Endothelial cell of umbilical vein (primary cell): ENCODE measurements around the gene IFNA6.

DNA sequence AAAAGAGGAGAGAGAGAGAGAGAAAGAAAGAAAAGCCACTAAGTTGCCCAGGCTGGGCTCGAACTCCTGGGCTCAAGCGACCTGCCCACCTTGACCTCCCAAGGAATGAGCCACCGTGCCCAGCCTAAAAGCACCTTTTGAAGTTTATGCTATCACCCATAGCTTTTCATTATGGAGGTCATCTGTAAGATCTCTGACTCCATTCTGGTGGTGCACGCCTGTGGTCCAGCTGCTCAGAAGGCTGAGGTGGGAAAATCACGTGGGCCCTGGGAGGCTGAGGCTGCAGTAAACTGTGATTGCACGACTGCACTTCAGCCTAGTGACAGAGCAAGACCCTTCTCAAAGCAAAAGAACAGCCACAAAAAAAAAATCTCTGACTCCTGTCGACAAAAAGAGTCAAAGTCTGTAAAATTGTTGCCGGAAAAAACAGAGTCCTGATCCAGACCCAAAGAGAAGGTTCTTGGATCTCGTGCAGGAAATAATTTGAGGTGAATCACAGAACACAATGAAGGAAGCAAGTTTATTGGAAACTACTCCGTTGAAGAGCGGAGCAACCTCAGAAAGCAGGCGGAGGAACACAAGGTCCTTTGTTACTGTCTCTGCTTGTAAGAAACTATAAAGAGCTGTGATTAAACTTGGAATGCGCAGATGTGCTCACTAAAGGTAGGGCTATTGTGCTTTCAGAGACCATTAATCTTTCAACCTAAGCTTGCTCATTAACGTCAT, 1.9 kb upstream of the HAUS6 start:
- PRO-cap, result no peak
CAGE:
- cytosol, long polyA minus RNA, result no peak
- cytosol, long polyA plus RNA, result no peak
- long polyA plus RNA, result no peak
- nucleus, long polyA minus RNA, result no peak
- nucleus, long polyA plus RNA, result no peak

GRCh38 chr9:19161476-19162140, 34.3 kb upstream of the PLIN2 start:
- PRO-cap, result no peak
CAGE:
- cytosol, long polyA minus RNA, result no peak
- cytosol, long polyA plus RNA, result no peak
- long polyA plus RNA, result no peak
- nucleus, long polyA minus RNA, result no peak
- nucleus, long polyA plus RNA, result no peak

DNA sequence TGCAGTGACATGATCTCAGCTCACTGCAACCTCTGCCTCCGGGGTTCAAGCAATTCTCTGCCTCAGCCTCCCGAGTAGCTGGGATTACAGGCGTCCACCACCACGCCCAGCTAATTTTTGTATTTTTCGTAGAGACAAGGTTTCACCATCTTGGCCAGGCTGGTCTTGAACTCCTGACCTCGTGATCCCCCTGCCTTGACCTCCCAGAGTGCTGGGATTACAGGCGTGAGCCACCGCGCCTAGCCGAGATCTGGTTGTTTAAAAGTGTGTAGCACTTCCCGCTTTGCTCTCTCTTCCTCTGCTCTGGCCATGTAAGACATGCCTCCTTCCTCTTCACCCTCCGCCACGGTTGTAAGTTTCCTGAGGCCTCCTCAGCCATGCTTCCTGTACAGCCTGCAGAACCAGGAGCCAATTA, 39.1 kb upstream of the PLIN2 start:
- PRO-cap, result no peak
CAGE:
- cytosol, long polyA minus RNA, result no peak
- cytosol, long polyA plus RNA, result no peak
- long polyA plus RNA, result no peak
- nucleus, long polyA minus RNA, result no peak
- nucleus, long polyA plus RNA, result no peak

- PRO-cap, result no peak
CAGE:
- cytosol, long polyA minus RNA, result no peak
- cytosol, long polyA plus RNA, result no peak
- long polyA plus RNA, result no peak
- nucleus, long polyA minus RNA, result no peak
- nucleus, long polyA plus RNA, result no peak
Measured at GRCh38 chr9:19231542-19232090, 1.1 kb downstream of the DENND4C start.

GRCh38 chr9:19375826-19376375, 4.1 kb downstream of the RPS6 start:
- PRO-cap, result bidirectional peak, plus-strand start at chr9:19375830, minus-strand start at chr9:19375497
CAGE:
- cytosol, long polyA minus RNA, result no peak
- cytosol, long polyA plus RNA, result no peak
- long polyA plus RNA, result no peak
- nucleus, long polyA minus RNA, result no peak
- nucleus, long polyA plus RNA, result no peak

DNA sequence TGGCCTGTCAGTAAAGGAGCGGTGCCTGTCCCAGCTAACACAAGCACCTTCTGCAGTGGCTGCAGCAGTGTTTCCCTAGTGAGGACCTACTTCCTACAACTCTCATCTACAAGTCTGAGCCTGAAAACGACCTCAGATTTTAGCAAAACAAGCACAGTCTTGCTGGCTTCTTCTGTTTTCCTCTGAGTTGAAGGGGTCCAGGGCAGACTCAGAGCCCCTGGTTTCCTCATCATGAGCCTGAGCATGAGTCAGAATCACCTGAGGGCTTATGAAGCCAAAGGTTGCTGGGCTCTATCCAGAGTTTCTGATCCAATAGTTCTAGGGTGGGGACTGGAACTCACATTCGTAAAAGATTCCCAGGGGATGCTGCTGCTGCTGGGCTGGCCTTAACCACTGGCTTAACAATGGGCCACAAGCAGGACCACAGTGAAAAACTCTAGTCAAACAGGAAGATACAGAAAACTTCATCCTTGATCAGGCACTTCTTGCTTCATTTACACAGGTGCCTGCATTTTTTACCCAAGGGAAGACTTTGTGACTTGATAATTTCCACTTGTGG, 4.4 kb upstream of the ACER2 start:
- PRO-cap, result no peak
CAGE:
- cytosol, long polyA minus RNA, result no peak
- cytosol, long polyA plus RNA, result no peak
- long polyA plus RNA, result no peak
- nucleus, long polyA minus RNA, result no peak
- nucleus, long polyA plus RNA, result no peak

DNA sequence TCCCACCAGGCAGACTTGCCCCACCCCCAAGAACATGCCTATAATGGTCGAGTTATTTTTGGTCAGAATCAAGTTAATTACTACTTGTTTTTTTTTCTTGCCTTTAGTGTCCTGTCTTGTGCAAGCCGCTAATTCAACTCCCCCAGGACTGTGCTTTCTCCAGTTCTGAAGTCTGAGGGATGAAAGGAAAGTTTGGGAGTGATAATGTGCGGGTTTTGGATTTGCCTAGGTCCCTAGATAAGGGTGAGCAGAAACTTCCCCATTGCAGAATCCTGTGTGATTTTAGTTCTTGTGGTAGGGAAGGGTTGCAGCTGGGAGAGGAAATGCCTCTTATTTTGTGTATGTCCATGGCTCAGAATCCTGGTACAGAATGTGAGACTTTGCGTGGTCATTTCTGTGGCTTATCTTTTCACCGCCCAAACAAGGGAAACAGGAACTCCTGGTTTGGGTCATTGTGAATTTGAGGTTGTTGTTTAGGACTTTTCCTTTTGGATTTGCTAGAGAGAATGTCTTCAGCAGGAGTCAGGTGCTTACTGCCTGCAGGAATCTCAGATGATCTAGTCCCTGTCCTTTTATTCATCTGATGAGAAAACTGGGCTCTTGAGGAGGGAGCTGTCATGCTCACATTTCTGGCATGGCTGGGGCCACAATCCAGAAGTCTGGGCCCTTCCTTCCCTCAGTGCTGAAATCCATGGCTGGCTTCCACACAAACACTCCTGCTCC, 1.0 kb downstream of the ACER2 start:
- PRO-cap, result no peak
CAGE:
- cytosol, long polyA minus RNA, result no peak
- cytosol, long polyA plus RNA, result no peak
- long polyA plus RNA, result no peak
- nucleus, long polyA minus RNA, result no peak
- nucleus, long polyA plus RNA, result no peak

DNA sequence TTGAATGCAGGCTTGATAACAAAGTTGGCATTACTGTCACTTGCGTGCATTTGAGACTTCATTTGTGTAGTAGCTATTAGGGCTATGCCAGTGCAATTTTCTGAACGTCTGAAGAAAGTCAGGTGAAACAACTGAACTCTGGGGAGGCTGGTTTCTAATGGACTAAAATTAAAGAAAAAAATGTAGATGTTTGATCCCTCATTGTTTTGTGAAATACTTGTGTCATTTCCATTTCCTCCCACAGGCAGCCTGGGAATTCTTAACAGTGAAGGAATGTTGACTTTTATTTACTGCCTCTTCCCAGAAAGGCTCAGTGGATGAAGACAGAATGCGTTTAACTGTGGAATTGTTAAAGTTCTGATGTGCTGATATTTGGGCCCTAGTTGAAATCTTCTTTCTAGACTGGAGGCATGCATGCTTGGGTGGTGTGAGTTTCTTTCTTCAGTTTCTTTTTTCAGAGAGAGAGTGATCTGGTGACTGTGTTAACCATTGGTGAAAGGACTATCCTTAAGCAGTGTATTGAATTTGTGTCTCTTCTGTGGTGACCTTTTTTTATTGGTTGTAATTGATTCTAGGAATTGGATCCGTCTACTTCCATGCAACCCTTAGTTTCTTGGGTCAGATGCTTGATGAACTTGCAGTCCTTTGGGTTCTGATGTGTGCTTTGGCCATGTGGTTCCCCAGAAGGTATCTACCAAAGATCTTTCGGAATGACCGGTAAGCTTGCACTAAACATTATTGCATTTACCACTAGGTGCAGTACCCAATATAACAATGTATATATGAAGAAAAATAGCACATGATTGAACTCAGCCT, 15.5 kb downstream of the ACER2 start:
- PRO-cap, result bidirectional peak, plus-strand start at position 295 of the sequence, minus-strand start at position 159 of the sequence
CAGE:
- cytosol, long polyA minus RNA, result no peak
- cytosol, long polyA plus RNA, result no peak
- long polyA plus RNA, result no peak
- nucleus, long polyA minus RNA, result start-site peak on the plus strand centred at position 302 of the sequence, 24 bp wide, 46 reads
- nucleus, long polyA plus RNA, result no peak

- PRO-cap, result no peak
CAGE:
- cytosol, long polyA minus RNA, result no peak
- cytosol, long polyA plus RNA, result no peak
- long polyA plus RNA, result no peak
- nucleus, long polyA minus RNA, result no peak
- nucleus, long polyA plus RNA, result no peak
Measured at GRCh38 chr9:19457036-19457395, 48.2 kb downstream of the ACER2 start.

DNA sequence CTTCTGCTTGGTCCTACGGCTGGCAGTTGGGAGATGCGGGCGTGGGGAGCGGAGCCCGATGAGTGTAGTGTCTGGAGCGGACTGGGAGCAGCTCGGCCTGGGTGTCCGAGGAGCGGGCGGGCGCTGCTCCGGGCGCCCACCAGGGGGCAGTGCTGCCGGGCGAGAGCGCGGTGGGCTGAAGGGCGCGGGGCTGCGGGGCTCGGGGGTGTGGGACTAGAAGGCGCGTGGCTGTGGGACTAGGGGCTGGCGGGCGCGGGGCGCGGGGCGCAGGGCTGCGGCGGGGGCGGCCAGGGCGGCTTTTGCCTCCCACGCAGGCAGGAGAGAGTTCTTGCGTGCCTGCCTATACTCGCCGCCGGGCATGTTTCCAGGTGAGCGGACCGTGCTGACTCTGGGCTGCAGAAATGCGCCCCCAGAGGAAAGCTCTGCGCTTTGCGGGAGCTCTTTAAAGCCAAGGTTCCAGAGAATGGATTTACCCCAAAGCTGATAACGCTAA, 55.9 kb downstream of the ACER2 start:
- PRO-cap, result unidirectional peak, plus-strand start at position 246 of the sequence
CAGE:
- cytosol, long polyA minus RNA, result no peak
- cytosol, long polyA plus RNA, result no peak
- long polyA plus RNA, result no peak
- nucleus, long polyA minus RNA, result no peak
- nucleus, long polyA plus RNA, result no peak

DNA sequence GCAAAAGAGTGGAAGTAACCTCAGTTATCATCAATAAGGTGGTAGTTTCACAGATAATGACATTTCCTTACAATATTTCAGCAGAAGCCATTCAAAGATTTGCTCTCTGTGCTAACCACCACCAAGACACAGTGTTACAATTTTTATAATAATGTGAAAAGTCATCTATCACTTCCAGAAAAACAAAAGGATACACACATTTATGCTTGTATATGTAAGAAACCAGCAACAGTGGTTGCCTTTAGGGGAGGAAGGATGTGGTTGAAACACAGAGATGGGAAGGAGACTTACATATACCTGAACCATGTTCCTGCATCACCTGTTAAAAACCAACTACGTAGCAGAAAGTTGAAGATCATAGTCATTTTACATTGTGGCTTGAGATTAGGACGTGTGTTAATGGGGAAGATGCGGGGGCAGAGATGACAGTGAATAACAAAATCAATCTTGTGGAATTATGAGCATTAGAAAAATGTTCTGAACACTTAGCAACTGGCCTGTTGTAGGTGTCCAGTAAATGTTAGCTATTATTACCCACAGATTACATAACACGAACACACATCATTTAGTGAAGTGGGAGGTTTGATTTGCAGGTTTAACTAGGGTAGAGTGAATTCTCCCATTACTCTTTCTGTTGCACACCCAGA, 307.3 kb downstream of the MLLT3 start:
- PRO-cap, result no peak
CAGE:
- cytosol, long polyA minus RNA, result no peak
- cytosol, long polyA plus RNA, result no peak
- long polyA plus RNA, result no peak
- nucleus, long polyA minus RNA, result no peak
- nucleus, long polyA plus RNA, result no peak

- PRO-cap, result bidirectional peak, plus-strand start at chr9:20622144, minus-strand start at chr9:20622143
CAGE:
- cytosol, long polyA minus RNA, result no peak
- cytosol, long polyA plus RNA, result no peak
- long polyA plus RNA, result no peak
- nucleus, long polyA minus RNA, result no peak
- nucleus, long polyA plus RNA, result no peak
Measured at GRCh38 chr9:20621194-20622279, 762 bp downstream of the MLLT3 start.

DNA sequence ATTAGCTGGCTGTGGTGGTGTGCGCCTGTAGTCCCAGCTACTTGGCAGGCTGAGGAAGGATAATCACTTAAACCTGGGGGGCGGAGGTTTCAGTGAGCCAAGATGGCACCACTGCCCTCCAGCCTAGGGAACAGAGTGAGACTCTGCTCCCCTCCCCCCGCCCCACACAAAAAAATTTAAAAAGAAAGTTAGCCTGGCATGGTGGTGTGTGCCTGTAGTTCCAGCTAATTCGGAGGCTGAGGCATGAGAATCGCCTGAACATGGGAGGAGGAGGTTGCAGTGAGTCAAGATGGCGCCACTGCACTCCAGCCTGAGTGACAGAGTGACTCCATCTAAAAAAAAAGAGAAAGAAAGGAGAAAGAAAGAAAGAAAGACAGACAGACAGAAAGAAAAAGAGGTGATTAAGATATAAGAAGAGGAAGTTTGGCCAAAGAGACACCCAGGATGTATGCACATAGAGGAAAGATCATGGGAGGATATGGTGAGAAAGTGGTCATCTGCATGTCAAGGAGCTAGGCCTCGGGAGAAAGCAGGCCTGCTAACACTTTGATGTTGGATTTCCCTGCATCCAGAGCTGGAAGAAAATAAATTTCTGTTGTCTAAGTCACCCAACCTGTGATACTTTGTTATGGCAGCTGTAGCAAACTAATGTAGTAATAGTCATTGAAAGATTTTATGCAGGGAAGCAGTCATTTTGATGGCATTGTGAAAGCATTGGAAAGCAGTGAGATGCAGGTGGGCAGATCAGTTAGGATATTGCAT, 24.8 kb upstream of the FOCAD start:
- PRO-cap, result no peak
CAGE:
- cytosol, long polyA minus RNA, result no peak
- cytosol, long polyA plus RNA, result no peak
- long polyA plus RNA, result no peak
- nucleus, long polyA minus RNA, result no peak
- nucleus, long polyA plus RNA, result no peak

DNA sequence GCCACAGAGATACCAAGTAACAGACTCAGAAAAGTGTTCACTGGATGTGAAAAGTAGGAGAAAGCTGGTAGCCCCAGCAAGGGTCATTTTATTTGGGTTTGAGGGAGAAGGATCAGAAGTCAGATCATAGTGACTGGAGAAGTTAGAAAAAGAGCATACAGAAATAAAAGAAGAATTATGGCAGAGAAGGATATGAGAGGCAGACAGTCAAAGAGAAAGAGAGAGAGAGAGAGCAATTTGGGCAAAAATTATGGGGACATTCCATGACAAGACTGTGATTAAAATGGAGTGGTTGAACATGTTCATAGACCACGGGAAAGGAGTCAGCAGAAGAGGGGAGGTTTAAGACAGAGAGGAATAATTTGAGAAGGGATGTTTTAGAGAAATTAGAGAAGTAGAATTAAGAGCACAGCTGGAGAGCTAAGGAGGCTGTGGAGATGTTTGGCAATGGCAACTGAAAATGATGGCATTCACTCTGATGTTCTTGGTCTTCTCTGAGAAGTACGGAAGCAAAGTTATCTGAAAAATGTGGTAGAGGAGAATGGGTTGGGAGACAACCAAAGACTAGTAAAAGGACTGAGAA, 23.3 kb upstream of the FOCAD start:
- PRO-cap, result no peak
CAGE:
- cytosol, long polyA minus RNA, result no peak
- cytosol, long polyA plus RNA, result no peak
- long polyA plus RNA, result no peak
- nucleus, long polyA minus RNA, result no peak
- nucleus, long polyA plus RNA, result no peak

DNA sequence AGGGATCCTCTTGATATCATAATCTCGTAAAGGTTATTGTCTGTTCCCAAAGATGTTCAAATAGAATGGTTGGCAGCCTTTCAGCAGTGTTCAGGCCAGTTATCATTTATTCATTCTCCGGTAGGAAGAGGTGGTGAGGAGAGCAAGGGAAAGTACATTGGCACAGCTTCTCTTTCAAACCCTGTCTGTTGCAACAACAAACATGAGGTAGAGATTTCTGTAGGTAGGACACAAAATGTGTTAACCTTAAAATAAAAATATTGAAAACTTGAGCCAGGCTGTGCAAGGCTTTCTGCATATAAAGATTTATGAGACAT, 147.1 kb downstream of the FOCAD start:
- PRO-cap, result no peak
CAGE:
- cytosol, long polyA minus RNA, result no peak
- cytosol, long polyA plus RNA, result no peak
- long polyA plus RNA, result no peak
- nucleus, long polyA minus RNA, result no peak
- nucleus, long polyA plus RNA, result no peak

DNA sequence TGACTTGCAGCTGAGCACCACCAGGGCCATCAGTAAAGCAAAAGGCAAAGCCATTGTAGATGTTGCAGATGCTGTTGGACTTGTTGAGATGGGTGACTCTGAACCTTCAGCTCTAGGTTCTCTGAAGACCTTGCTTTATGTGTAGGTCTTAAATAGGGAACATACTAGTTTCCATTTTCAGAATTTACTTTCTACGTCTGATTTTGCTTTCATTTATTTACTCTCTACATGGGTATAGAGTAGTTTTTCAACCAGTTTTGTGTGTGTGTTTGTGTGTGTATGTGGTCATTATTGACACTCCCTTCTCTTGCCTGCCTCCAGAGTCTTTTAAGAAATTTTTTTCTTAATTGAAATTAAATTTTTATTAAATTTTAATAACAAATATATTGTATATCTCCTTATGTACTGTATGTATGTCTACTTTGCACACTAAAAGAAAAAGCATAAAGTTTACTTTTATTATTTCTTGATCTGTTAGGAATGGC, at the start of gene IFNA6:
Gene IFNA6 (minus strand): TSS at position 54 of the 485 bp plus-strand sequence.
- PRO-cap, result no peak
CAGE:
- cytosol, long polyA minus RNA, result no peak
- cytosol, long polyA plus RNA, result no peak
- long polyA plus RNA, result no peak
- nucleus, long polyA minus RNA, result no peak
- nucleus, long polyA plus RNA, result no peak

GRCh38 chr9:21995965-21996281, 13.2 kb downstream of the CDKN2B start:
- PRO-cap, result no peak
CAGE:
- cytosol, long polyA minus RNA, result no peak
- cytosol, long polyA plus RNA, result no peak
- long polyA plus RNA, result no peak
- nucleus, long polyA minus RNA, result no peak
- nucleus, long polyA plus RNA, result no peak

- PRO-cap, result no peak
CAGE:
- cytosol, long polyA minus RNA, result no peak
- cytosol, long polyA plus RNA, result no peak
- long polyA plus RNA, result no peak
- nucleus, long polyA minus RNA, result no peak
- nucleus, long polyA plus RNA, result no peak
Measured at GRCh38 chr9:23822237-23823241, 3.5 kb downstream of the ELAVL2 start.

DNA sequence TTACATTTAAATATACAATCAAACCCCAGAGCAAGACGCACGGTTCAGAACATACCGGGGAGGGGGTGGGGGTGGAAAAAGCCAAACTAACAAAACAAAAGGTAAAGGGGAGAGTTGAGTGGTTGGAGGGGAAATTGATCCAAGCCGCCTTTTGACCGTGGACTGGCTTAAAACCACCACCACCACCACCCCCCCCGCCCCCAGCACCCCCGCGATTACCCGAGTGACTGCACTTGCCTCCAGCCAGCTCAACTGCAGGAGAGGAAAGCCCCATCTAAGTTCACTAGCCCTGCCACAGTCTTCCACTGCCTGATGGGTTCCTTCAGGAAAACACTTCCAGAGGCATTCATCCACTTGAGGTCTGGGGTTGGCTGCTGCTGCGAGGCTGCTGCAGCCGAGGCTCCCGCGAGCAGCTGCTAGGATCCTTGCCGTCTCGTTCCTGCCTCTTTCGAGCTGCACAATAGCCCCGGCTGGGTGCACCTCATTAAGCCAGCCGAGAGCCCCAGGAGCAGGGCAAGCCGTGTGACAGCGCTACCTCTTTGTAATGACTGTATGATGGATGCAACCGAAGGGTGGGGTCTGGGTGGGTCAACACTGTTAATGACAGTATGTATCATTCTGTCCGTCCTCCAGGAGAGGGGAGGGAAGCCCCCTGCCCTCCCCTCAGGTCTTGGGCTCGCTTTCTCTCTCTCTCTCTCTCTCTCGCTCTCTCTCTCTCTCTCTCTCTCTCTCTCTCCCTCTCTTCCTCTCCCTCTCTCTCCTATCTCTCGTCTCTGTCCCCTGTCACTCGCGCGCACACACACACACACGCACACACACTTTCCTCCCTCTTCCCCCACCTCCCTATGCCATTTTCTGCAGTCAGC, 24.2 kb upstream of the ELAVL2 start:
- PRO-cap, result no peak
CAGE:
- cytosol, long polyA minus RNA, result no peak
- cytosol, long polyA plus RNA, result no peak
- long polyA plus RNA, result no peak
- nucleus, long polyA minus RNA, result no peak
- nucleus, long polyA plus RNA, result no peak

- PRO-cap, result no peak
CAGE:
- cytosol, long polyA minus RNA, result no peak
- cytosol, long polyA plus RNA, result no peak
- long polyA plus RNA, result no peak
- nucleus, long polyA minus RNA, result no peak
- nucleus, long polyA plus RNA, result no peak
Measured at GRCh38 chr9:25188505-25188704, 489.8 kb downstream of the TUSC1 start.